Upper lobe of left lung (tissue), 5 donors: Measurements from ENCODE around the genes BCL7B, VPS37D, ABHD11 and METTL27.

GRCh38 chr7:72337515-72338114, 74.5 kb downstream of the CALN1 start:
- PRO-cap, 2 experiments: no peak in any of the 2 experiments
- RAMPAGE, long total RNA, 4 experiments: no peak in any of the 4 experiments

DNA sequence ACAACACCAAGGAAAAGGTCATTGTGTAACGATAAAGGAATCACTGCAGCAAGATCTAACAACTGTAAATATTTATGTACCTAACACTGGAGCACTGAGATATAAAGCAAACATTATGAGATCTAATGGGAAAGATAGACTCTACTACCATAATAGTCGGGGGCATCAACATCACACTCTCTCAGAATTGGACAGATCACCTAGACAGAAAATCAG, 96.1 kb downstream of the TYW1B start:
- PRO-cap, 2 experiments: no peak in any of the 2 experiments
- RAMPAGE, long total RNA, 4 experiments: no peak in any of the 4 experiments

GRCh38 chr7:73154704-73155156, 501 bp downstream of the SPDYE10 start:
- PRO-cap, 2 experiments: peak in 2 of 2 experiments; most common plus-strand start chr7:73154948 (in 1); most common minus-strand start chr7:73154861 (in 1)
- RAMPAGE, long total RNA, 4 experiments: no peak in any of the 4 experiments

GRCh38 chr7:73423959-73424730, 9.4 kb upstream of the FZD9 start:
- PRO-cap, 2 experiments: no peak in any of the 2 experiments
- RAMPAGE, long total RNA, 4 experiments: no peak in any of the 4 experiments

DNA sequence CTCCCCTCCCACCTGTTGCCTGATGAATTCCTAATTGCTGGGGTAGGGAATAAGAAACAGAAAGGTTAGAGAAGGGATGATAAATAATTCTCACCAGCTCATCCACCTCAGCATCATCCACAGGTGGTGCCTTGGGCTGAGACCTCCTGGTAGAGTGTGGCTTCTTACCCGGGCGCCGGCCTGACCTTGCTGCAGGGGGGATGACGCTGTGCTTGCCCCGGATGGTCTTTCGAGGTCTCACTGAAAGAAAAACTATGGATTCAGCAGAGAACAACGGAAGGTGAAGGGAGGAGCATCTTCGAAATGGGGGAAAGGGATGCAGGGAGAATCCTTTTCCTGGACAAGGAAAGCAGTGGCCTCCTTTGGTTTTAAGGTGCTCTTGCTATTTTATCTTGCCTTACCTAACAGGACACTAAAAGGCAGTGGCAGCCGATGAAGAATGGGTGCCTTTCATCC, 10.3 kb downstream of the FZD9 start:
- PRO-cap, 2 experiments: no peak in any of the 2 experiments
- RAMPAGE, long total RNA, 4 experiments: start-site peak on the minus strand in 1 of 4 experiments, centred at position 151 of the sequence, 28 reads per replicate

GRCh38 chr7:73476660-73477785, 43.4 kb downstream of the FZD9 start:
- PRO-cap, 2 experiments: no peak in any of the 2 experiments
- RAMPAGE, long total RNA, 4 experiments: start-site peak on the minus strand in 1 of 4 experiments, at chr7:73476964-73477449 at its widest, 20 to 103 reads per replicate

DNA sequence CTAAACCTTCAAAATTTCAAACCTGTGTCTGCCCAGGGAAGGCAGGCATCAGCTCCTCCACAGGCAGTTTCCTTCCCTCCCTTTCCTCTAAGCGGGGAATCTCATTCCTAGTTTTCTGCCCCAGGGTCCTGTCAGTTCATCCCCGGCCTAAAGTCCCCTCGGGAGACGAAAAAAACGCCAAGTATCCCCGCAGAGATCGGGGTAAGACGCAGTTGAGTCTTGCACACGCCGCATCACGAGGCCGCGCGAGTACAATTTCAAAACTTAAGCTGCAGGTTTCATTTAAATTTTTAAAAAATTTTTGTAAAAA, 998 bp downstream of the BAZ1B start:
- PRO-cap, 2 experiments: no peak in any of the 2 experiments
- RAMPAGE, long total RNA, 4 experiments: no peak in any of the 4 experiments

DNA sequence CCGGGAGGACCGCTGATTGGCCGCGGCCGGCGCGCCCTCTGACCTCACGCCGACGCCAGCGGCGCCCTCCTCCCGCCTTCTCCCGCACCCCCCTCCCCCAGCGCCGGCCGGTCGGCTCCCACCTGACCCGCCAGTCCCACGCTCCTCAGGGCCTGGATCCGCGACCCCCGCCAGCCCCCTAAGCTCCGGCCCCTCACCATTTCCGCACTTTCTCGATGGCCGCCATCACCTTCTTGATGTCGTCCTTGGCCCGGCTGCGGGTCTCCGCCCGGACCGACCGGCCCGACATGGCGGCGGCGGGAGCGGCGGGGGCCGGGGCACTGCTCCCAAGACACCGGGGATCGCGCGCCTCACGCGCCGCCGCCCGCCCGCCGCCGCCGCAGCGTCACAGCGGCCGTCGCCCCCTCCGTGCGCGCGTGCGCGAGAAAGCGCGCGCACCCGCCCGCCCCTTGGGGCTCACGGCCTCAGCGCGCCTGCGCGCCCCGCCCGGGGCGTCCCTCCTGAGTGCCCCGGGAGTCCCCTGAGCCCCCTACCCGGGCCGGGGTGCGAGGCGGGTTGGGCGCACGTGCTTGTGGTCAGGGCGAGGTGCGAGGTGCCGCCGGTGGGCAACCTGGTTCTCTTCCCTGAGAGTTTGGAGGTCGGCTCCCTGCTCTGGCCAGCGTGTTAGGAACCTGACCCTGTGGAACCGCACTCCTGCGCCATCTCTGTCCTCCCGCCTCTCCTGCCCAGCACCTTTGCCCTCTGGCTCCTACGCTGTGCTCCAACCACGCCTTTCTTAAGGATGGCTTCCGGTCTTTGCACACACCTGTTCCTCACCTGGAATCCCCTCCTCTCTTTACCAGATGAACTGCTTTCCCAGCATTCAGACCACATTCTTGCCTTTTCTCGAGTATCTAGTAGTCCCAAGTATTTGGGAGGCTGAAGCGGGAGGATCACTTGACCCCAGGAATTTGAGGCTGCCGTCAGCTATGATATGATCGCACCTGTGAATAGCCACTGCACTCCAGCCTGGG, at the start of gene BCL7B:
BCL7B (minus strand) TSS at position 401 of the 1,013 bp plus-strand sequence.
- PRO-cap, 2 experiments: peak in 2 of 2 experiments; most common plus-strand start position 86 of the sequence (in 1); most common minus-strand start position 381 of the sequence (in 1)
- RAMPAGE, long total RNA, 4 experiments: start-site peak on the minus strand in 2 of 4 experiments, centred at positions 335 to 336 of the sequence, 47 to 129 reads per replicate

GRCh38 chr7:73667359-73668255, at the start of gene VPS37D:
Gene VPS37D, plus strand, starts transcription at chr7:73667831.
- PRO-cap, 2 experiments: peak in 1 of 2 experiments; most common plus-strand start chr7:73667831 (in 1)
- RAMPAGE, long total RNA, 4 experiments: no peak in any of the 4 experiments

DNA sequence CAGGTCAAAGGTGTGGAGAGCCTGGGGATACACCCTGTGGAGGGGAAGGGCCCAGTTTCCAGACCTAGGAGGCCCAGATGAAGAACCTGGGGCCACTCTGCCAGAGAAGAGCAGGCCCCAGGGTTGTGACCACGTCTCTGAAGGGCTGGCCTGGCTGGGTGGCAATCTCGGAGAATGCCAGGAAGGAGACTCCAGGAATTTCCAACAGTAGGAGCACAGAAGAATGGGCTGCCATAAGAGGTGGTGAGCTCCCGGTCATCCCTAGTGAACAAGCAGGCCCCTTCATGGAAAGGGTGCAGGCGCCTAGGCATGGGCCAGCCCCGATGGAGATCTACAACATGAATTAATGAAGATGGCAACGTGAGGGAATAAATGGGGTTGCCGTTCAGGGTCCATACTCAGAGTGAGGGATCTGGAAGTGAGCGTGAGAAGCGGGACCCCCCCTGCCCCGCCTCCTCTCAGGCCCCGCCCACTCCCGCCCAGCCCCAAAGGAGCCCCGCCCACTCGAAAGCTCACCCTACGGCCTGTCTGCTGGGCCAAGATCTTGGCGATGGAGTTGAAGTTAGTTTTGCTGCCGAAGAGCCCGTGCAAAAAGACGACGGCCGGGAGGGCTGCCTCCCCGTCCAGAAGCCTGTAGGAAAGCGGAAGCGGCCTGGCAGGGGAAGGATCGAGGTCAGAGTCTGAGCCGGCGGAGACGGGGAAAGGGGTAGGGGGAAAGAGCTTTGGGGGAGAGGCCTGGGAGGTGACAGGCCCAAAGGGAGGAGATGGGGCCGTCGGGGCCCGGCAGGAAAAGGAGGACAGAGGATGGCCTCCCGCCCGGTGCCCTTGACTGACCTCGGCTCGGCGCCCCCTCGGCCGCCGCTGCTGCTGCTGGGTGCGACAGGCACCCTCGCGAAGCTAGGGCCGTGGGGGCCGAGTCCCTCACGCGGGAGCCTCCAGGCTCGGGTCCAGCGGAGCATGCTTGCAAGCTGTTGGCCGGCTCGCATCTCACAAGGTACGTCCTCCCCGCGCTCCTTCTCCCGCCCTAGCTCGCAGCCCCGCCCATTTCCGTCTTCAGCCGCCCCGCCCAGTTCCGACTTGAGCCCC, at the start of gene ABHD11:
ABHD11 (minus strand) TSS at position 991 of the 1,086 bp plus-strand sequence.
- PRO-cap, 2 experiments: peak in 2 of 2 experiments; most common minus-strand start position 1,026 of the sequence (in 2)
- RAMPAGE, long total RNA, 4 experiments: start-site peak on the plus strand in 1 of 4 experiments, centred at position 524 of the sequence, 25 reads per replicate; start-site peak on the minus strand in 1 of 4 experiments, centred at position 1,010 of the sequence, 76 reads per replicate

DNA sequence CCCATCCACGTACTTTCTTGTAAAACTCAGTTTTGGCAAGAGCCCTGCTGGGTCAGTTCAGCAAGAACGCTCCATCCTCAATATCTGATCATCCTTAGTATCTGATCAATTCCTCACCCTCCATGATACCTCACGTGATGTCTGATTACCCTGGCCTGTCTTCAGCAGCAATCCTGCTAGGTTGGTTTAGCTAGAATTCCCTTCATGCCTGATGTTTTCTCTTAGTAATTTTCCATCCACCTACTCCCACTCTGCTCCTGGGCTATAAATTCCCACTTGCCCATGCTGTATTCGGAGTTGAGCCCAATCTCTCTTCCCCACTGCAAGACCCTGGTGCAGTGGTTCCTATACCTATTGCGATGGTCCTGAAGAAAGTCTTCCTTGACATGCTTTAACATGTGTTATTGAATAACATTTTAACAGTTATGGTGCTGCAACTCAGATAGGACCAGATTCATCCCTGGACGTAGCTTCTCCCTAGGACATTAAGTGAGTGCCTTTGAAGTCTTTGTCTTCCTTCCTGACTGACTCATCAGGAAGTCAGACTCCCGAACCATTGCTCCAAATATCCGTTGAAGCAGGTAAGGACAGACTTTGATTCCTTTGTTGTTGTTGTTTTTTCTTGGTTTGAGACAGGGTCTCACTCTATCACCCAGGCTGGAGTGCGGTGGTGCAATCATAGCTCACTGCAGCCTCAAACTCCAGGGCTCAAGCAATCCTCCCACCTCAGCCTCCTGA, 29.3 kb upstream of the CLDN3 start:
- PRO-cap, 2 experiments: no peak in any of the 2 experiments
- RAMPAGE, long total RNA, 4 experiments: no peak in any of the 4 experiments

DNA sequence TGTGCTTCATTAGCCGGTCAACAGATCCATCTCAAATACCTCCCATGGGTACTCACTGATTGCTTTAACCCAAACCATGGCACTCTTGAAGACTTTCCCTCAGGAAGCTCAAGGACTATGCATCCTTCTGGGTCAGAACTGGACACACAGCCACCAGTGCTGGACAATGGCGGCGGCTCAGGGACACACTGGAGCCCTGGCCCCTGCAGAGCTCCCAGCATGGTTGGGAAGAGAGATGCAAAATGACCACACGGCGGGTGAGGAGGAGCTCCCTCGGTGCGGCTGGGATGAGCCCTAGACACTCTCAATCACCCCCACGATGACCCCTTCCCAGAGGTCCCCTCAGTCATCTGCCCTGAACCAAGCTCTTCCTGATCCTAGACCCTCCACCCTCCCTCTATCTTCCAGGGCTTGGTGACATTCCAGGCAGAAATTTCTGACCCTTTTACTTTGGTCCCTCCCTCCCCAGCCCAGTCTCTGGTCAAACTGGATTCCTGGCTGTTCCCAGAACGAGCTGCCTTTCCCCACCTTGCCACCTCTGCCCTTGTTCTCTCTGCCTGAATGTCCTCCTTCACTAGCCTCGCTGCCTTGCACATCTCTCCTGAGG, 1.5 kb upstream of the CLDN4 start:
- PRO-cap, 2 experiments: no peak in any of the 2 experiments
- RAMPAGE, long total RNA, 4 experiments: no peak in any of the 4 experiments

DNA sequence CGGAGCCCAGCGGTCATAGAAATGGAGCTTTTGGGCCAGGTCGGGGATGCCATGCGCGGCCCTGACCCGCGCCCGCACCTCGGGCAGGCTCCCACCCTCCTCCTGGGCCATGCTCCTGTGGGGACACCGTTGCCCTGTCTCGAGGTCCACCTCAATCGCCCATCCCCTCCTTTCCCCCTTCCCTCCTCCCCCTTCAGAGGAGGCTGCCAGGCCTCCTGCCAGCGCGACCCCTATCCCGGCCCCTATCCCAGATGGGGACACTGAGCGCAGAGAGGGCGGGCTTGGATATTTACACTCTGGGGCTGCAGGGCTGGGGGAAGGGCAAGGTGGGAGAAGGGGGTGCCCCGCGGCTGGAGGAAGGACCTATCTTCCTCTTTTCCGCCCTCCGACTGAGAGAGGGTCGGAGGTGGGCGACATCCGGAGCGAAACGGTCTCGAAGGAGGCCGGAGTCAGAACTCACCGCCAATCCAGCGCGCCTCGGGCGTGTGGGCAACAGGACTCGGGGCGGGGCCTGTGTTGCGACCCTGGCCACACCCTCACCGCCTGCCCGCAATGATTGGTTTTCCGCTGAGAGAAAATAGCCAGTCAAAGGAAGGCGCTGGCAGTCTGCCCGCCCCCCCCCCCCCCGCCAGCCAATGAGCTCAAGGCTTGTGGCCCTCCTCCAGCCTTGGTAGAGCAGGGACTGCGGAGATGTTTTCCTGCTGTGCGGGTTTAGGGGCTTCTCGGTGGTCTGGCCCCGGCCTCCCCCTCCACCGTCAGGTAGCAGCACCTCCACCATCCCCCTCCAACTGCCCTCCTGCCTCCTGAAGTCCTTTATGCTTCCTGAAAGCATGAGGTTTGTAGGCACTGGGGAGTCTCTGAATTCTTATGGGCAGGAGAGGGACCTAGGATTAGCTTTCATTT, at the start of gene METTL27:
METTL27 (minus strand) TSS at position 487 of the 903 bp plus-strand sequence.
- PRO-cap, 2 experiments: peak in 2 of 2 experiments; most common plus-strand start position 664 of the sequence (in 1); most common minus-strand start position 478 of the sequence (in 2)
- RAMPAGE, long total RNA, 4 experiments: start-site peak on the minus strand in 2 of 4 experiments, centred at positions 490 to 495 of the sequence, 33 to 57 reads per replicate

GRCh38 chr7:73850626-73851218, 8.4 kb upstream of the METTL27 start:
- PRO-cap, 2 experiments: no peak in any of the 2 experiments
- RAMPAGE, long total RNA, 4 experiments: no peak in any of the 4 experiments

DNA sequence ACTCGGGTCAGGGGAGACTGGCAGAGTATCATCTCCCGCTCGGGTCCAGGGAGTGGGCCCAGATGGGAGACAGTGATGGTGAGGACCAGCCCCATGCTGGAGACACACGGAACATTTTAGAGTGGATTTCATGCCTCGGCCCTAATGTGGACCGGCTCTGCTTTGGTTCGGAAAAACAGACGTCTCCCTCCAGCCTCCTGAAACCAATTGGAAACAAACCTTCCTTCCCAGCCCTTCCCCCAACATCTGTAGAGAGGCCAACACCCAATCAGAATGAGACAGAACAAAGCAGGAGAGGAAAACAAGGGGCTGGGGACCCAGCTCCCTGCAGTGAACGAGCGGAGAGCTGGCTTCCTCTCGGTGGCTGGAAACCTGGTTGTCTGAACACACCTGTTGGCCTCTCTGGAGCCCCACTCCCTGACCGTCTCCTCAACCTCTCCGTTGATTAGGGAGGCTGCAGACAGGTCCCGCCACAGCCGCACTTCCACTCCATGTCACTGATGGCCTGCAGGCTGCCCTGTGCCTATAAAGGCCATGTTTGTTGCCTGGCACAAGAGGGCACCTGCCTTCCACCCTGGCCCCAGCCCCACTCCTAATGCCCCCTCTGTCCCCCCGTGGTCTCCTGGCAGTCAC, 58.3 kb downstream of the TMEM270 start:
- PRO-cap, 2 experiments: no peak in any of the 2 experiments
- RAMPAGE, long total RNA, 4 experiments: no peak in any of the 4 experiments

GRCh38 chr7:73985607-73985999, 42.4 kb upstream of the ELN start:
- PRO-cap, 2 experiments: no peak in any of the 2 experiments
- RAMPAGE, long total RNA, 4 experiments: no peak in any of the 4 experiments

DNA sequence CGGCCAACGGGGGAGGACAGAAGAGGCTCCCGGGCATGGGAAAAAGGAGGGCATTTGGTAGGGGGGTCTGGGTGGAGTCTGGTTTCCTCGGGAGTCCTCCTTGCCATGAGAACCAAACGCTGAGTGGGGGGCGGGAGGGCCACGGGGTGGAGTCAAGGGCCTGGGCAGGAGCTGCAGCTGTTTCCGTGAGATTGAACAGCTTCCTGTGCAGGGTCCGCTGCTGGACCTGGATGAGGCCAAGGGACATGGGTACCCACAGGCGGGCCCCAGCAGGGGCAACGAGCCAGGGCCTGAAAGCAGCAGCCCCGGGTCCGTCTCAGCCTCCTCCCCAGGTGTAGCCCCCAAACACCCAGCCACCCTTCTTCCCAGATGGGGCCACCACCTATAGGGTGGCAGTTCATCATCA, 1.4 kb downstream of the ELN start:
- PRO-cap, 2 experiments: no peak in any of the 2 experiments
- RAMPAGE, long total RNA, 4 experiments: no peak in any of the 4 experiments

DNA sequence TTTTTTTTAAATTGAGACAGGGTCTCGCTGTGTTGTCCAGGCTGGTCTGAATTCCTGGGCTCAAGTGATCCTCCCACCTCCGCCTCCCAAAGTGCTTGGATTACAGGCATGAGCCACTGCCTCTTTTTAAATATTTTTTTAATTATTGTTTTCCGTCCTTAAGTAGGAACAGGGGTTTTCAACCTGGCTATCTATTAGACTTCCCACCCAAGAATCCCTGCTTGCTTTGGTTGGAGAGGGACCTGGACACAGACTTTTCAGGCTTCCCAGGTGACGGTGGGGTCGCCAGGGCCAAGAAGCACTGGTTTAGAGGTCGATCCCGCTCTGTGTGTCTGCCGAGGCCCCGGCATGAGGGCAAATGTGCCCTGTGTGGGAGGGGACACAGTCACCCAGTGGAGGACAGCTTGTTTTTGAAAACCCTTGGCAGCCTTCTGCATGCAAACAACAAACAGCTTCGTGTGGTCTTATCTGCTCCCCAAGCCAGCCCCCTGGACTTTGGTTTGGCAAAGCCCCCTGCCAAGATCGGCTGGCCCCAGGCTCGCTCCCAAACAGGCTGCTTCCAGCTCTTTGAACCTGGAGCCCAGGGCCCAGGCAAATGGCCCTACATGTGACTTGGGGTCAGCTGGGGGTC, 2.7 kb downstream of the ELN start:
- PRO-cap, 2 experiments: no peak in any of the 2 experiments
- RAMPAGE, long total RNA, 4 experiments: start-site peak on the plus strand in 1 of 4 experiments, centred at position 371 of the sequence, 13 reads per replicate

DNA sequence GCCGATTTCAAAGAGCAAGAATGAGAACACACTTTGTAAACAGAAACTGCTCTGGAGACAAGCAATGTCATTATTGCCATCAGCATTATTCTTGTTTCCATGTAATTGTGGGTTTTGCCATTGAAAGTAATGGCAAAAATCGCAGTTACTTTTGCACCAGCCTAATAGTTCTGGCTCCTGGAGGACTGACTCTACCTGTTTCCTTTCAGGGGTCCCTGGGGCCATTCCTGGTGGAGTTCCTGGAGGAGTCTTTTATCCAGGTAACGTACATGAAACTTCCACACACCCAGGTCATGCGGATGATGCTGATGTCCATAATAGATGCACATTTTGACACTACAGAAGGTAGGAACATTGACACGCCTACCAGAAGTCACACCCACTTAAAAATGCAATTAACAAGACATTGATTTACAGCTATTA, 7.2 kb downstream of the ELN start:
- PRO-cap, 2 experiments: no peak in any of the 2 experiments
- RAMPAGE, long total RNA, 4 experiments: start-site peak on the plus strand in 2 of 4 experiments, centred at positions 209 to 329 of the sequence, 5 to 17 reads per replicate

- PRO-cap, 2 experiments: no peak in any of the 2 experiments
- RAMPAGE, long total RNA, 4 experiments: start-site peak on the plus strand in 1 of 4 experiments, at chr7:74063175-74063683 at its widest, 23 to 26 reads per replicate
Measured at GRCh38 chr7:74062886-74063815, 20.5 kb upstream of the LIMK1 start.